ENCODE measurements around a stretch of chr12.

- PRO-cap, 3 experiments = no peak in any of the 3 experiments
- RRBS = no CpG with 5 or more reads among the region's 14 CpGs
These were observed 1.4 kb downstream of the LRP6 start for GRCh38 chr12:12265357-12265992.

- PRO-cap, 3 experiments = no peak in any of the 3 experiments
- RRBS = no CpG with 5 or more reads among the region's 7 CpGs
These were observed 11.6 kb downstream of the MANSC1 start for GRCh38 chr12:12338332-12338933.

DNA sequence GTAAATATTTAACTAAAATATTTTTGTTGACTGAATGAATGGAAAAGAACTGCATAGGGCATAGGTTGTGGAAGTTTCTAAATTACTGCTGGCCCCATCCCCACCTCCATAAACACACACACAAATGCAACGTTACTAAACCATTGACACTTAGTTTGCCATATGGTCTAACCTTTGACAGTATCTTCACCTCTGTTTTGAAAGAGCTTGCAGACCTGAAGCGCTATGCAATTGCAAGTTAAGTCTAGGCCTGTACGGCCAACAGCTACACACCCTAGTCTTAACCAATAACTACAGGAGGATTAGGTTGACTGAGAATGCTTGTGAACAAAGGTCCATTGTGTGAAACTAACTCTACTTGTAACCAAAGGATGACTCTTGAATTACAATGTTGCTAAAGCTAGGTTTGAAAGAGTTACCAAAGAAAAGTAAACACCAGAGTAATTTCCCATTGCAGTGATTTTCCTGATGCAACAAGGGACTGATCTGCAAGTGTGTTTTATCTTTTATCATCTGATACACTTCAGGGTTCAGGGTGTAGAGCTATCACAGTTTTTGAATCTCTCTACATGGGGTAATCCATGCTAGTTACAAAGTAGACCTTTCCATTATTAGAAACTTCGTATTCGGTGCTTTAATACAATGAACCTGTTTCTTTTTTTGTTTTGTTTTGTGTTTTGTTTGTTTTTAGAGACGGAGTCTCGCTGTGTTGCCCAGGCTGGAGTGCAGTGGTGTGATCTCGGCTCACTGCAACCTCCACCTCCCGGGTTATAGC, 1.1 kb upstream of the MANSC1 start:
- PRO-cap, 3 experiments = no peak in any of the 3 experiments
- RRBS = no CpG with 5 or more reads among the region's 9 CpGs

DNA sequence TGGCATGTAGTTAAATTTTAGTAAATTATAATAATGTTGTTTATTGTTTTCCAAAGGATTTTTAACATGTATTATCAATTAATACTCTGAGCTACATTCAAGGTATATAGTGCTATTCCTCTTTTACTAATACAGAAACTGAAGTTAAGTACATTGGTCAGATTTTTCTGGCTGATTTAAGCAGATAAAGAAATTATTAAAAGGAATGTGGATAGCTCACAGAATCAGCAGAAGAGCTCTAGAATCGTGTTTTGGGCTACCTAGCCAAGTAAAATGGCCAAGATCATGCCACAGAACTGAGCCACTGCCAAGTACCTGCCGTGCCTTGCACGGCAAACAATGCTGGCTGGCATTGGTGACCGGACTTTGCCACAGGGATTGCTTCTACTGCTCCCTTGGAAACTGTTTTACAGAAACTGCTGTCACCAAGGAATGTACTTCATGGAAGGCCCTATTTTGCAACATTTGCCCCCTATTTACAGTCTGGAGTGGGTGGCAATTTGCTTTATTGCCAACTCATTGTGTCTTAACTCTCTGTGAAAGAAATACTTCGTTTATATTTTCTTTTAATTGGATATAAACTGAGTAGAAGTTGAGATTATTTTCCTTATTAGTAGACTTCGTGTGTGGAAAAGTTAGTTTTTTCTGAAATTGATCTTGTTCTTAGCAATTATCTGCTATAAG, 48.9 kb downstream of the BORCS5 start:
- PRO-cap, 3 experiments = no peak in any of the 3 experiments
- RRBS = no CpG with 5 or more reads among the region's 6 CpGs

- PRO-cap, 3 experiments = no peak in any of the 3 experiments
- RRBS = no CpG with 5 or more reads among the region's 6 CpGs
These were observed 94.4 kb downstream of the BORCS5 start for GRCh38 chr12:12451261-12451624.

DNA sequence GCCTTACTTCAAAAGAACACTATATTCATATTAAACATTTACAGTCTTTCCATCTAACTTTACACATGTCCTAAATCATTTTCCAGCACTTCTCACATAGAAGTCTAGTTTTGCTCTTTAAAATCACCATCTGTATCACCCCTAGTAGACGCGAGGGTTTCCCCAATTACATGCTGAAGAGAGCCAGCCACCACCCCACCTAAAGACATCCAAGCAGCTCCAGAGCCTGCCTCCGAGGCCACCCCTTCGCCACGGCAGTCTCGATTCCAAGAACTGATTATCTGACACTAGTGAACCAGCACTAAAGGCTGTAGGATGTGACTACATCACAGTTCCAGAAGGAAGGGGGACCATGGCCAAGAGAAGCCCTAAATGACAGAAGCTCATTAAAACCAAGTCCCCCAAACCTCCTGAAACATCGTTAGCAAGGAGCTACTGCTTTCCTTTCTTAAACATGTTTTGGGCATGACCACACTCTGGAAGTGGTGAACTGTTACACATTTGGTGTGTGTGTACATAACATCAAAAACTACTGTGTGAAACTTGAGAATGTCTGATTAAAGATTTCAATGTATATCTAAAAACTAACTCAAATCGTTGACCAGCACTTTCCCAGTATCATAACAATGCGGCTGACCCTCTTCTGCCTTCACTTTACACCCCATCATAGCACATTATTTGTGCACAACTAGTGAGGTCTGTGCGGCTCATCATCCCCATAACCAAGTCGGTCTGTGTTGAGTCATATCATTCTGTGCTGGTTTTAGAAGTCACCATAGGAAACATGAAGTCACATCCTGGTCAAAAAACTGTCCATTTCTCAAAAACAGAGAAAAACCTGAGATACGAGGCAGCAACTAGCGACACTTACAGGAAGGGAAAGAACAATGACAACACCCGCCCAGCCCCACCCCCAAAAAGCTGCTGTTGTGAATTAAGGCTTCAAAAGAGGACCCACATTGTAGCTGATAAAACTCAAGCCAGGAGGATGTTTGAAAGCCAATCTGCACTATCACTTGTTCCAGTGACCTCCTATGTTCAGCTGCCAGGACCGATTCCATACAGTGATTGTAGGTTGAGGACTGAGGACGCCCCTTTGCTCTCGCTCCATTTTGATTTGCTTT, 88.0 kb downstream of the DUSP16 start:
- PRO-cap, 3 experiments = peak in 3 of 3 experiments; most common plus-strand start position 959 of the sequence (in 1); most common minus-strand start position 736 of the sequence (in 2)
- RRBS = no CpG with 5 or more reads among the region's 17 CpGs

DNA sequence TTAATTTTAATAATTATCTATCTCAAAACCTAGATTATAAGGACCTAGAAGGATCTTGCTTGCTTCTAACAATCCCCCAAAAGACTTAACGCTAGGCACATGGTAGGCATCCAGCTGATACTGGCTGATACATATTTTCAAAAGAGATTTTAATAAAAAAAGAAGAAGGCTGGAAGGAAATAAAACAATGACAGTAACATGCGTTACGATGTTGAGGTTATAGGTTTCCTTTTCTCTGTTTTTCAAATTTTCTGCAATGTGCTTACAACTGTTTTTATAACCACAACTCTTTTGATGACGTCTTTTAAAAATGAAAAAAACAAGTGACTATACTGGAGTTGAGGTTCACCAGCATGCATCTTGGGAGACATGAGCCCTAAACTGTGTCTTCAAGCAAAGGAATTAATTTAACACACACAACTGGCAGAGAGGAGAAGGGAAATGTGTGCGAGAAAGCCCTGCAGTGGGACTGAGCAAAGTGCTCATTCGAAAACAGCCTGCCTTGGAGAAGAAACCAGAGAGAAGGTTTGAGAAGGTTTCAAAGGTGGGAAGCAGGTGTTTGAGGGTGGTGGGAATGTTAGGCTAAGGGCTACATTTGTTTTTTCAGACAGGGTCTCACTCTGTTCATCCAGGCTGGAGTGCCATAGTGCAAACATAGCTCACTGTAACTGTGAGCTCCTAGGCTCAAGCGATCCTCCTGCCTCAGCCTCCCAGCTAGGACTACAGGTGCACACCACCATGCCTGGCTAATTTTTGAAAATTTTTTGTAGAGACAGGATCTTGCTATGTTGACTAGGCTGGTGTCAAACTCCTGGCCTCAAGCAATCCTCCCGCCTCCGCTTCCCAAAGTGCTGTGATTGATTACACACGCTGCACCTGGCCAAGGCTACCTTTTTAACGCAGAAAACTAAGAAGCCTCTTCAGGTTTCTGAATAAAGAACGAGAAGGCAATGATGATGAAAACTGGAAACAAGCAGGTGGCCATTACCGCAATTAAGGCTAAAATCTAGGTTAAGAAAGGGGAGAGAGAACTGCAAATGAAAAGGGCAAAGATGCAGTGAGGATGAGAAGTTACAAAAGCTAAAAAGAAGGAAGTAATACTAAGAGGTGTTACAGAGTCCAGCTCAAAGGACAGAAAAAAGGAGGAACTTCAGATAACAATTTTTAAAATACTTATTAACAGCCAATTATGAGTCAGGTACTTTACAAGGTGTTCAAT, 80.1 kb downstream of the DUSP16 start:
- PRO-cap, 3 experiments = peak in 1 of 3 experiments; most common plus-strand start position 426 of the sequence (in 1); most common minus-strand start position 122 of the sequence (in 1)
- RRBS = no CpG with 5 or more reads among the region's 13 CpGs

GRCh38 chr12:12704648-12705139, 8.7 kb upstream of the GPR19 start:
- PRO-cap, 3 experiments = no peak in any of the 3 experiments
- RRBS = no CpG with 5 or more reads among the region's 5 CpGs

DNA sequence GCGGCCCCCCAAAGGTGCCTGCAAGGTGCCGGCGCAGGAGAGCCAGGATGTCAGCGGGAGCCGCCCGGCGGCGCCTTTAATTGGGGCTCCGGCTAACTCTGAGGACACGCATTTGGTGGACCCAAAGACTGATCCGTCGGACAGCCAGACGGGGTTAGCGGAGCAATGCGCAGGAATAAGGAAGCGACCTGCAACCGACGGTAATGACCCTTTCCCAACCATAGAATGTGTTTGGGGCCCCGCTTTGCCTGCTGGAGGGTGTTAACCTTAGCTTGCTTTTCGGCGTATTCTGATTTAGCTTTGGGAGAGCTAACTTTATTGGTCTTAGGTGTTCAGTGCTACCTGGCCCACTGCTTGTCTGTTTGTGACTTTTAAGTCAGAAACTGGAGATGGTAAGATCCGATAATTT, 951 bp downstream of the CDKN1B start:
- PRO-cap, 3 experiments = peak in 2 of 3 experiments; most common plus-strand start position 124 of the sequence (in 1); most common minus-strand start position 100 of the sequence (in 1)
- RRBS = 6% methylated on average over 4 of the region's 22 CpGs

DNA sequence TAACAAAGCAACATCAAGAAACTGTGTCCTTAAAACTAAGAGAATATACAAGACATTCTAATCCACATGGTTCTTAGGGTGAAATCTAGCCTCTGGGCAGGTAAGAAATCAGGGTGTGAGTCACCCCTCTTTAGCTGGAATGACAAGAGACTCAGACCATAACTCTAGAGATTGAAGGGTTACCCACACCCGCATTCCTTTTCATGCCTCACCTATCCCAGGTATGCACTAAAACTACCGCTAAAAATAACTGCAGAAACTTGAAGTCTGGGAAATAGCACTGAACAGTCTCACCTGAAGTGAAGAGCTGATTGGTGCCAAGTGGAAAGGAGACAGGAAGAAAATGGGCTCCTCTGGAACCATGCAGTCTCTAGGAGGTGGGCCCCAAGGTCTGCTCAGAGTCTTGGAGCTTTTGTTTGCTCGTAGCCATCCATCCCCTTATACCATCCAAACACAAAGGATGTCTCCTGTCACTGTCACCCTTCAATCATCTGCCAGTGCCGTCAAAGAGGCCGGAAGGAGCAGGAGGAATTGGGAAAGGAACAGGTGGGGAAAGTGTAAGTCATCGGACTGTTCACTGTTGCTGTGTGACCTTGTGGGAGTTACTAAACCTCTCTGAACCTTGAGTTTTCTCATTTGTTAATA, 22.3 kb downstream of the DDX47 start:
- PRO-cap, 3 experiments = no peak in any of the 3 experiments
- RRBS = no CpG with 5 or more reads among the region's 6 CpGs

DNA sequence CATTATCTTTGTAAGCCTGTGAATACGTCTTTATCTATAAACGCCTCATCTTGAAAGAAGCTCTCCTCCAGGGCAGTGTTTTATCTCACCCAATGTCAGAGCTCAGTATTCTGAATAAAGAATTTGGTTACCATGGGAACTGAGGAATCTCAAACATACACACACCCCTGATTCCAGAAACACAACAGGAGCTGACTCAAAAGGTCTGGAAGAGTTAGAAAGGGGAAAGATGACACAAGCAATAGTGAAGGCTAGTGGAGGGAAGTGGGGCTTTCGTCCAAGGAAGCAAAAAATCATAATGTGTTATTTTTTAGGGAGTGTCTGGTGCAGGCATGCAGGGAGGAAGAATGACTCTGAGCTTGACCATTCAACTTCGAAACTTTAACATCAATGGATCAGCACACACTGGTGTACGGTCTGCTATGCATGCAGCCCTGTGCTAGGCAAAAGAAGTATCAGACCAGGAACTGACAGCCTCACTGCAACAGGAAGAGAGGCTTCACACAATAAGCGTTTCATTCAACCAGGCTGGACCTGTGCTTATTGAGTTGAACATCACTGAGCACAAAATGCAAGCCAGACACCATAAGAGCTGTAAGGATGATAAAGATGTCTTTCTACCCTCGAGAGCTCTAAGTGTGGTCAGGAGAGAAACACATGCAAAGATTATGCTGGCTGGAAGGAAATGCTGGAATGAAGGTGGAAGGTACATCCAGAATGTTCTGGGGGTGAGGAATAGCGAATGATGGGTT, 20.2 kb downstream of the HEBP1 start:
- PRO-cap, 3 experiments = no peak in any of the 3 experiments
- RRBS = no CpG with 5 or more reads among the region's 8 CpGs

DNA sequence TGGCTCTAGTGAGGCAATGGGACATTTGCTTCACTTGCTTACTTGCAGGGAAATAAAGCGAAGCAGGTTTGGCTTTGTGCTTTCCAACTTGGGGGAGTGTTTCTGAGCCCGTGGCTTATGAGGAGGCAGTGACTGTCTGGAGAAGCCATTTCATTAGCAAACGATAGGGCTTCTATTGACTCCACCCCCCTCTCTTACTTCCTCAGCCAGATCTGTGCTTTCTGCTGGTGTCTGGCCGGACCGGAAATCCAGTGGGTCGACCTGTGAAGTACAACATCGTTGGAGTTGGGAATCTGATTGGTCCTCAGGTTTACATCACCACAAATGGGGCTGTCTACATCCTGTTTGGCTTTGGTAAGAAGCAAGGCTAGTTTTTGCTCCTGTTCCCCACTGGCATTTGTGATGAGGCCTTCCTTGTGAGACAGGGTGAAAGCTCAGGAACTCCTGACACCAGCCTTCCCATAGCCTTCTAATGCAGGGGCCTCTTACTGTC, 22.3 kb downstream of the FAM234B start:
- PRO-cap, 3 experiments = no peak in any of the 3 experiments
- RRBS = no CpG with 5 or more reads among the region's 7 CpGs

GRCh38 chr12:13100957-13101931, 2.2 kb downstream of the GSG1 start:
- PRO-cap, 3 experiments = peak in 3 of 3 experiments; most common plus-strand start chr12:13101661 (in 2); most common minus-strand start chr12:13100988 (in 1)
- RRBS = 3% methylated on average over 31 of the region's 80 CpGs

GRCh38 chr12:13172697-13174045, 23.4 kb upstream of the EMP1 start:
- PRO-cap, 3 experiments = peak in 2 of 3 experiments; most common plus-strand start chr12:13173730 (in 2); most common minus-strand start chr12:13173061 (in 1)
- RRBS = no CpG with 5 or more reads among the region's 17 CpGs

DNA sequence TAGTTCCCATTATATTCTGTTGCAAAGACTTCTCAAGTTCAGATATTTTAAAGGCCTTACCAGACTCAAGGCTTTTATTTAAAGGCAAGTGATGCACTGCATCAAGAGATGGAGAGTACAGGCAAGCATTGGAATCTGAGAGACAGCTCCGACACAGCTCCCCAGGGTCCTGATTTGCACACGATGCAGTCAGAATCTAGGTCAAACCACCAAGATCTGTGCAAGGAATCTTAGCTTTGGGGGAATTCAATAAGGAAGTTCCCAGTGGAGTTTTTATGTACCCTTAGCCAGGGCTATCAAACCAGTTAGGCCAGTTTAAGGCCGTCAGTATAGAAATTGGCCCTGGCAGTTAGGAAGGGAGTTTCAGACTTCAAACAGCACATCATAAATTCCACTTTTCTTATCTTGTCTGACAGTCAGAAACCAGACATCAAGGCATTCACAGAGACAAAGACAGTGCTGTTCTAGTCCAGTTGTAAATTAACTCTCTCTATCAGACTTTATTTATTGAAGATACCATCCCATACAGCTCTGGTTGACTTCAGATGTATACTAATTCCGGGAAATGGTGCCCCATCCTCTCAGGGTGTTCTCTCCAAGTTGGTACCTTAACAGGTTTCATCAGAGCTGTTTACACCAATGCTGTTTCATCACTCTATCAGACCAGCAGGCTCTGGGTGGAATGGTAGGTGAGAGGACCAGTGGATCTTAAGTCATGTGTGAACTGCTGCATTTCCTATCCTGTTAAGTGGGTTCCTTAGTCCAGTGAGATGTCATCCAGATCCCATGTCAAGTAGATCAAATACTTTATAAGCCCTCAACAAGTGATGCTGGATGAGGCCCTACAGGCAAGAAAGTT, 157.5 kb upstream of the ATF7IP start:
- PRO-cap, 3 experiments = no peak in any of the 3 experiments
- RRBS = no CpG with 5 or more reads among the region's 4 CpGs

DNA sequence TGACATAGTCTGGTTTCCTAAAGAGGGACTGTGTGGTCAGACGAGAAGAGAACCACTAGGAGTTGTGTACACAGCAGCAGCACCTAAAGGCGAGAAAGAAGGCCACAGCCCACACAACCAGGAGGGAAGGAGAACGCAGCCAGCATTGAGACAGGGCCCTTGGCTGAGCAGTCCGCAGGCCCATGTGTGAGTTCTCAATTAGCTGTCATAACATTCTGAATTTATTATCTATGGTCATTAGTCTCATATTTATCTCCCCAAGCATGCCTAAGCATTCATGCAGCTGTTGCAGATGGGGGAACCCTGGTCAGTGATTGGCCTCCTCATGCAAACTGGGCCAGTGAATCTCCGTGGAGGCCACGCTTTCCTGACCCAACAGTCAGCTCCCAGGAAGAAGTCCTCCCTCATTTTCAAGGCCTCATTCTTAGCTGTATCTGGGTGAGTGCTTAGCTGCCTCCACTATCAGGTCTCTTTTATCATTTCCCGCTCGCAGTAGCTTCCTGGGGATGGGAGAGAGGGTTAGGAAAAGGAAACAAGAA, 81.2 kb upstream of the ATF7IP start:
- PRO-cap, 3 experiments = no peak in any of the 3 experiments
- RRBS = no CpG with 5 or more reads among the region's 8 CpGs

DNA sequence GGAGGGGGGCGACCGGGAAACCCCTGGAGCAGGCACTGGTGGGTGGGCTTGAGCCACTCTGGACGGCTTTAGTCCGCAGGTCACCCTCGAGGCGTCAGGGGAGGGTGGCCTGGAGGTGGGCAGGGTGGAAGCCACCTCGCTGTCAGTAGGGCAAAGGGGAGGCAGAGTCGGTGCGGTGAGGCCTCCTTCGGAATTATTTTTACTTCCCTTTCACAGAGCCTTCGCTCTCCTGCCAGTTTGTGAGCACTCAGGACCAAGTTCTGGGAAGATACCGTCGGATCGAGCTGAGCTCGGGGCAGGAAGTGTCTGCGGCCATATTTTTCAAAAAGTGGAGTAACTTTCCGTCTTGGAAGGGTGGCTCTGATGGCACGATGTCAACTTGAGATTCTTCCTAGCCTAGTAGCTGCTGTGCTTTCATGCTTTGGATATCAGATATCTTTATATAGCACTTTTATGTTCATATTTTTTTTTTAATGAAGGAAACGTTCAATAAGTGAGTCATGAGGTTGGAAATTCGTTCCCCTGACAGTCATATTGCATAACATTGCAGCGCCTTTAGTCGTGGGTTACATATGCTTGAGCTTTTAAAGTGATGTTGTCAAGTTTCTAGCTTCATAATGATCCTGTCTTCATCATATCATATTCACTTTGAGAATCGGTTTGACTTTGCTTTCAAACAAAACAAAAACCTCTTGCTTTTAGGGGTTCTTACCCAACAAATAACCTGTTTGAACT, 1.0 kb downstream of the H2AJ start:
- PRO-cap, 3 experiments = peak in 3 of 3 experiments; most common plus-strand start position 250 of the sequence (in 1); most common minus-strand start position 262 of the sequence (in 3)
- RRBS = no CpG with 5 or more reads among the region's 23 CpGs

DNA sequence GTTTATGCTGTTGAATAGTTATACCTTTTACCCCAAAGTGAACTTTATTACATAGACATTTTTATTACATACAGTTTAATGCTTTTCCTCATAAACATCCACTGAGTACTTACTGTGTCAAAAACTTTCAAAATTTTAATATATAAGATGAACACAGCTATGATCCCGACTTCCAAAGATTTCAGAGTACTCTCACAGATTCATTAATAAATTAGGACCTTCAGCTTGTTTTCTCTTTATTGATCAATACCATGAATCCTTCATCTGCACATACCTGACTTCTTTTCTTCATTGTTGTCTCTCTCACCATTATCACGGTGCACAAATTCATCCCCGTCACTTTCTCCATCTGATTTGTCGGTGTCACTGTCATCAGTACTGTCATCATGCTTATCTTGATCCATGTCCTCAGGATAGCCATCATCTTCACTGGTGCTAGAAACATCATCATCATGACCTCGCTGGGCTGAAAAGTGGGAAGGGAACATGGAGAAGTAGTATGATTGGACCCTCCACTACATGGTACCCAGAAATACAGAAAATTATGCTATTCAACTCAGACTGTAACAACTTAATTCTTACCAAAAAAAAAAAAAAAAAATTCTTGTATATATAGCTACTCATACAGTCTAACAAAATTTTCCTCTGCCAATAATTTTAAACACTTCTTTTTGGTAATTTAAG, 9.7 kb downstream of the WBP11 start:
- PRO-cap, 3 experiments = no peak in any of the 3 experiments
- RRBS = no CpG with 5 or more reads among the region's 5 CpGs

DNA sequence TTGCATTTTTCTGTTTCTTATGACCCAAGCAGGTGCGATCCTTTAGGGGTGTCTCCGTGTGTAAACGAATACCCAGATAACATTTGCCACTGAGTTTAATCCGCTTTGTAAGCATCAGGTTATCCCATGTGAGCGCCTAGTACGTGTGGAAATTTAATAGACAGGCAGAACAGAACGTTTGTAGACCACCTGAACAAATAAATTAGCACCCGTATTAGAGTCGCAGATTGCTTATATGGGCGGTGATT, 289 bp downstream of the C12orf60 start:
- PRO-cap, 3 experiments = no peak in any of the 3 experiments
- RRBS = no CpG with 5 or more reads among the region's 10 CpGs

- PRO-cap, 3 experiments = peak in 3 of 3 experiments; most common plus-strand start chr12:14884638 (in 3); most common minus-strand start chr12:14884448 (in 1)
- RRBS = no CpG with 5 or more reads among the region's 5 CpGs
These were observed 1.3 kb downstream of the MGP start for GRCh38 chr12:14884166-14884947.